ENCODE results near the genes C9orf72 and LINGO2.

DNA sequence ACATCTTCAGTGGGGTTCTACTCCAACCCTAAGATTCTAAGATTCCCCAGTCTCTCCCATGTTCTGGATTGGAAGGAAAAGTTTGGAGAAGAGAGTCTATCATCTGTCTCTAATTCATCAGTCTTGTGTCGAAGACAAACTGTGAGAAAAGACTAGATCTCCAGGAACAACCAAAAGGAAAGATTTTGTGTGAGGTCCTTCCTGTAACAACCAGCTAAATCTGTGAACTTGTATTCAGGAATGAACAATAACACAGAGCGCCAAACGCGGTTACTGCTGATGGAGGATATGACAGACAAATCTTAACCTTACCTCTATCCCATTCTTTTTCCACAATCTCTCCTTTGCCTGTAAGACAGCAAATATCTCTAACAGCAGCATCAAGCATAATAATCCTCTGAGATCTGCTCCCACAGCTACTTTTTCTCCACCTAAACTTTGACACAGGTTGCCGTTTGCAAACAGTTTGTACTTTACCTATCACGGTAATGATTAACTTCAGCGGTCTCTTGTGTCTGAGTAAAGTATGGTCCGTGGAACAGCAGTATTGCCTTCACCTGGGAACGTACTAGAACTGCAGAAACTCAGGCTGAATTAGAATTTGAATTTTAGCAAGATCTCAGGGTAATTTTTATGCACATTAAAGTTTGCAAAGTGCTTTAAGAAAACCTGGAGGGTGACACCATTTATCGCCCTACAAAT, 387.6 kb downstream of the ELAVL2 start:
- PRO-cap, 3 experiments: no peak in any of the 3 experiments
- RAMPAGE, long total RNA: no peak
- RRBS, 2 experiments: no CpG with 5 or more reads among the region's 10 CpGs

GRCh38 chr9:23621825-23622388, 204.1 kb downstream of the ELAVL2 start:
- PRO-cap, 3 experiments: no peak in any of the 3 experiments
- RAMPAGE, long total RNA: no peak
- RRBS, 2 experiments: no CpG with 5 or more reads among the region's 5 CpGs

- PRO-cap, 3 experiments: no peak in any of the 3 experiments
- RAMPAGE, long total RNA: no peak
- RRBS, 2 experiments: no CpG with 5 or more reads among the region's 4 CpGs
Observed at GRCh38 chr9:26925605-26926264, 21.3 kb downstream of the PLAA start.

DNA sequence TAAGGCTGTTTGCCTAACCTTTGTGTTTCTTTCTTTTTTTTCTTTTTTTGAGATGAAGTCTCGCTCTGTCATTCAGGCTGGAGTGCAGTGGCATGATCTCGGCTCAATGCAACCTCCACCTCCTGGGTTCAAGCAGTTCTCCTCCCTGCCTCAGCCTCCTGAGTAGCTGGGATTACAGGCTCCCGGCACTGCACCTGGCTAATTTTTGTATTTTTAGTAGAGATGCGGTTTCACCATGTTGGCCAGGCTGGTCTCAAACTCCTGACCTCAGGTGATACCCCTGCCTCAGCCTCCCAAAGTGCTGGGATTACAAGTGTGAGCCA, 298 bp upstream of the LRRC19 start:
- PRO-cap, 3 experiments: no peak in any of the 3 experiments
- RAMPAGE, long total RNA: no peak
- RRBS, 2 experiments: no CpG with 5 or more reads among the region's 4 CpGs

- PRO-cap, 3 experiments: no peak in any of the 3 experiments
- RAMPAGE, long total RNA: no peak
- RRBS, 2 experiments: no CpG with 5 or more reads among the region's 1 CpG
Observed at GRCh38 chr9:27109634-27109965, 575 bp downstream of the TEK start.

GRCh38 chr9:27112170-27112825, 3.3 kb downstream of the TEK start:
- PRO-cap, 3 experiments: peak in 1 of 3 experiments; most common plus-strand start chr9:27112525 (in 1); most common minus-strand start chr9:27112369 (in 1)
- RAMPAGE, long total RNA: no peak
- RRBS, 2 experiments: no CpG with 5 or more reads among the region's 4 CpGs

DNA sequence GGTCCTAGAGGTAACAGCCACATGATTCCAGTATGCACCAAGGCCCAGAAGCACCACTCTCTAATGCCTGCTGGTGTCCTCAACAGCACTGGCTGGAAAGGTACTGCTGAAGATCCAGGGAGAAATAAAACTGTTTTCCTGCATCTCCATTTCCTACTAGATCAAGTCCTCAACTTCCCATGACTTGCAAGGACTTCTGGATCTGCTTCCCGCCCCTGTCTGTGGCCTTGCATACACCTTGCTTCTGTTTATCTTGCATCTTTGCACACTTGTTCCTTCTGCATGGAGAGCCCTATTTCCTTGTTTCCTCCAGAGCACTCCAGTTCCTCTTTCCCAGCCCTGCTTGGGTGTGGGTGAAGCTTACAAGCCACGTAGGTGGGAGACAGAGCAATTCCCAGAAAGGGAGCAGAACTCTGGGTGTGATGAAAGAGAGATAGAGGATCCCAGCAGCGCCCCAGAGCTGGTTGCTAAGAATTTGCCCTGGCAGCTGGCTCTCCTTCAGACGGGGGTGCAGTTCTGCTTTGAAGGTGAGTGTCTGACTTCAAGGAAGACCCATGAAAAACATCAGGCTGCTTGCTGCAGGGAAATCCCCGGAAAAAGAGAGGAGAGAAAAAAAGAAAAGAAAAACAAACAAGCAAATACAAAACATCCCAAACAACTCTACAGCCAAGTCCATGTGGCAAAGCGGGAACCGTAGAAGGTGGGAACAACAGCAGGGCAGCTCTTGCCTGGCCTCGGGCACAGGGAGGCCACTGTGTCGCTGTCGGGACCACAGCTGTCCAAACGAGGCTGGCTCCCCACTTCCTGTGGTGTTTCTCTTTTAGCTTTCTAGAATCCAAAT, 41.2 kb upstream of the EQTN start:
- PRO-cap, 3 experiments: no peak in any of the 3 experiments
- RAMPAGE, long total RNA: no peak
- RRBS, 2 experiments: no CpG with 5 or more reads among the region's 11 CpGs

GRCh38 chr9:27421547-27422011, 102.5 kb upstream of the IFNK start:
- PRO-cap, 3 experiments: no peak in any of the 3 experiments
- RAMPAGE, long total RNA: no peak
- RRBS, 2 experiments: no CpG with 5 or more reads among the region's 4 CpGs

GRCh38 chr9:27566596-27567208, 6.6 kb downstream of the C9orf72 start:
- PRO-cap, 3 experiments: no peak in any of the 3 experiments
- RAMPAGE, long total RNA: no peak
- RRBS, 2 experiments: no CpG with 5 or more reads among the region's 6 CpGs

- PRO-cap, 3 experiments: peak in 3 of 3 experiments; most common plus-strand start chr9:27573555 (in 3); most common minus-strand start chr9:27573446 (in 3)
- RAMPAGE, long total RNA: no peak
- RRBS, 2 experiments: 0 to 2% methylated on average over 13 of the region's 62 CpGs
Observed at GRCh38 chr9:27573344-27574243, at the start of gene C9orf72. Gene C9orf72 (minus strand): TSS chr9:27573481.

GRCh38 chr9:27703145-27703494, 129.8 kb upstream of the C9orf72 start:
- PRO-cap, 3 experiments: no peak in any of the 3 experiments
- RAMPAGE, long total RNA: no peak
- RRBS, 2 experiments: no CpG with 5 or more reads among the region's 2 CpGs

DNA sequence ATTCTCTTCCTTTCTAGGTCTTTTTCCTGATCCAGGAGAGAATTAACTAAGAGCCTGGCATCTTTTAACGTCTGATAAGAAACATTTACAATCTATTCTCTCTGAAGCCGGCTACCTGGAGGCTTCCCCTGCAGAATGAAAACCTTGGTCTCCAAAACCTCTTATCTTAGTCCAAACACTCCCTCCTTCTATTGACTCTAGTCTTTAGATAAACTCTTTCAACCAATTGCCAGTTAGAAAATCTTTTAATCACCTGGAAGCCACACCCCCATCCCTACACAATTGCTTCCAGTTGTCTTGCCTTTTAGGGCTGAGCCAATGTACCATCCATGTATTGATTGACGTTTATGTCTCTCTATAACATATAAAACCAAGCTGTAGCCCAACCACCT, 297.1 kb downstream of the LINGO2 start:
- PRO-cap, 3 experiments: no peak in any of the 3 experiments
- RAMPAGE, long total RNA: no peak
- RRBS, 2 experiments: no CpG with 5 or more reads among the region's 3 CpGs

DNA sequence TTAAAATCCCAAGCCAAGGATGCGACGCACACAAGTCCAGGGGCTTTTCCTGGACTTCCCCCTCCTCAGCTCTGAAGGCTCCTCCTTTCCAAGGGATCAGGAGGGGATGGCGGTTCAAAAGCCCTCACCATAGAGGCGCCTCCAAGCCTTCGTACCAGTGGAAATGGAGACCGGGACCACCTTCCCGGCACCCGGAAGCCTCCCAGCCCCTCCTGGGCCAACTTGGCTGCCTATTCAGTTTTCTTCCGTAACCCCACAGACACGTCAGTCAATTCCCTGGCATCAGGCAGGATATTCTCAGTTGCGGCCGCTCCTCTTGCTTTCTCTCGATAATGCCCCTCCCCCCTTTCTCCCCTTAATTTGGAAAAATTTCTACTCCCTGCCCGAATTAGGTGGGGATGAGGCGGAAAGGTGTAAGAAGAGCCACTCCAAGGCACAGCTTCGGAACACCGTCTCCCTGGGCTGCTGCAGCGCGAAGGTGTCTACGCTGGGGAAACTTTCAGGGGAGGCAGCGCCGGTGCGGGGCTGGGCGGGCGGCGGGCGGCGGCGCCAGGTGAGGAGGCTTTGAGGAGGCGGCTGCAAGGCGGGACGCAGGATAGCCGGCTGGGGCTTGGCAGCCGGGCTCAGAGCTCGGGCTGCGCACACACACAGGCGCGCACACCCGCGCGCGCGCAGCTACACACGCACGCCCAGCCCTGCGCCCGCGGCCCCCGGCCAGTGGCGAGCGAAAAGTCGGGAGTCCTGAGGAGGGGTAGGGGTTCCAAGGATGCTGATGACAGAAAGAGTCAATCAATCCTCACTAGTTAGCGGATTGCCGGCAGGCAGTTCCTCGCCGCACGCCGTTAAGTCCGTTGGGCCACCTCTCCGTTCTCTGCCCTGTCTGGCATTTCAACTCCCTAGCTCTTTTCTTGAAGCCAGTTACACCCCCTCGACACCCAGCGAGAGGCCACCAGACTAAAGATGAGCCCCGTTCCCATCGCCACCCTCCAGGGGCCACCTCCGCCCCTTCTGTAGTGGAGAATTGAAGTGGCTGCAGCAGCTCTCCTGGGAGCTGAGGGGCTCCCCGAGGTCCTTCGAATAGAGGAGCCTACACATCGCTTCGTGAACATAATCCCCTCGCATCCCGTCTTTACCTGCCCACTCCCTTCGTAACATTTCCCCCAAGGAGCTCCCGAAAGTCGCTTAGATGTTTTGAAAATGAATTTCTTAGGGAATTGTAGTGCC, at the start of gene LINGO2:
Gene LINGO2 (minus strand): TSS at position 649 of the 1,224 bp plus-strand sequence.
- PRO-cap, 3 experiments: no peak in any of the 3 experiments
- RAMPAGE, long total RNA: no peak
- RRBS, 2 experiments: 2% methylated on average over 27 of the region's 74 CpGs

DNA sequence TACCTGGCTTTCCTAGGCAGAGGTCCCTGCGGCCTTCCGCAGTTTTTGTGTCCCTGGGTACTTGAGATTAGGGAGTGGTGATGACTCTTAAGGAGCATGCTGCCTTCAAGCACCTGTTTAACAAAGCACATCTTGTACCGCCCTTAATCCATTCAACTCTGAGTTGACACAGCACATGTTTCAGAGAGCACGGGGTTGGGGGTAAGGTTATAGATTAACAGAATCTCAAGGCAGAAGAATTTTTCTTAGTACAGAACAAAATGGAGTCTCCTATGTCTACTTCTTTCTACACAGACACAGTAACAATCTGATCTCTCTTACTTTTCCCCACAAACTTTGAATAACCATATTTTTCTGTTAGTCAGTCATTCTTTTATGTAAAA, 750.9 kb upstream of the ACO1 start:
- PRO-cap, 3 experiments: no peak in any of the 3 experiments
- RAMPAGE, long total RNA: no peak
- RRBS, 2 experiments: no CpG with 5 or more reads among the region's 4 CpGs

DNA sequence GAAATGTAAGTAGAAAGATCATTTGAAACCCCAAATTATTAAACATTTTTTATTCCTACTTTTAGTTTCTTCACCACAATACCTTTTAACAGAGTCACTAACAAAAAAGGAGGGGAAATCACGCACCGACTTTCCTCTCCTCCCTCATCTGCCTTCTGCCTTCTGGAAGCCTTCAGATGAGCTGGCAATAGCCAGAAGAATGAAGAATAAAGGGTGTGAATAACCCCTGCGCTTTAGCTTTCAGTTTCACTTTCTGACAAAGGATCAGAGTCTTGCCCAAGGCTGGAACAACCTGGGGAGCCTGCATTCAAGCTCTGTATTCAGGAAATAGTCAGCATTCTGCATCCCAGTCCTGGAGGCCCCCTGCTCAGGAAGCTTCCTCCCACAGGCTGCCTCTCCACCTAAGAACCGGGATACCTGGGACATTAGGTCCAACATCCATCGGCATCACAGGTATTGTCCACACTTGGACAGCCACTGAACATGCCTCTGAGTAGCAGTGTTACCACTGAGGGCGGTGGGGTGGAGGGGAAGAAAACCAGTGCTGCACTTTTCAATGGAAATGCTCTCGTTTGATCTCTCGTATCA, 39.9 kb upstream of the ACO1 start:
- PRO-cap, 3 experiments: no peak in any of the 3 experiments
- RAMPAGE, long total RNA: no peak
- RRBS, 2 experiments: no CpG with 5 or more reads among the region's 8 CpGs

DNA sequence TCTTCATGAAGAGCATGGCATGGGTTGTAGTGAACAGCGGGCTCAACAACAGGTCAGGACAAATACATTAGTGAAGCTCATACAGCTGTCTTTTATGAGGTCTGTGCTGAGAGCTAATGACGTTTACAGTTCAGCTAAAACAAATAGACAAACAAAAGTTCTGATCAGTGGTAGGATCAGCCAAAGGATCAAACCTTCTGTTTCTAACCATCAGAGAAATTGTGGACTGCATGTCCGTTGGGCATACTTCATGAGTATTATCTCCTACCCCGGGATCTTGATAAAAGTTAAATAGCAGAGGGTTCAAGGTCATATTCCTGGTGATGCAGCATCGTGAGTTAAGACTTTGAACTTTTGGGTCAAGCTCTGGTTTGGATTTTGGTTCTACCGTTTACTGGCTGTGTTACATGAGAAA, 37.9 kb downstream of the ACO1 start:
- PRO-cap, 3 experiments: no peak in any of the 3 experiments
- RAMPAGE, long total RNA: no peak
- RRBS, 2 experiments: no CpG with 5 or more reads among the region's 6 CpGs

DNA sequence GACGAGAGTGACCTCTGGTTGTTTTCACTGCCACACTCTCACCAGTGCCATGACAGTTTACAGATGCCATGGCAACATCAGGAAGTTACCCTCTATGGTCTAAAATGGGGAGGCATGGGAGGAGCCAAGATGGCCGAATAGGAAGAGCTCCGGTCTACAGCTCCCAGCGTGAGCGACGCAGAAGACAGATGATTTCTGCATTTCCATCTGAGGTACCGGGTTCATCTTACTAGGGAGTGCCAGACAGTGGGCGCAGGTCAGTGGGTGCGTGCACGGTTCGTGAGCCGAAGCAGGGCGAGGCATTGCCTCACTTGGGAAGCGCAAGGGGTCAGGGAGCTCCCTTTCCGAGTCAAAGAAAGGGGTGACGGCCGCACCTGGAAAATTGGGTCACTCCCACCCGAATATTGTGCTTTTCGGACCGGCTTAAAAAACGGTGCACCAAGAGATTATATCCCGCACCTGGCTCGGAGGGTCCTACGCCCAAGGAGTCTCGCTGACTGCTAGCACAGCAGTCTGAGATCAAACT, 73.0 kb upstream of the TMEM215 start:
- PRO-cap, 3 experiments: no peak in any of the 3 experiments
- RAMPAGE, long total RNA: no peak
- RRBS, 2 experiments: no CpG with 5 or more reads among the region's 25 CpGs

GRCh38 chr9:33000710-33001079, 733 bp downstream of the APTX start:
- PRO-cap, 3 experiments: no peak in any of the 3 experiments
- RAMPAGE, long total RNA: no peak
- RRBS, 2 experiments: no CpG with 5 or more reads among the region's 12 CpGs

GRCh38 chr9:33042188-33042890, 17.3 kb downstream of the DNAJA1 start:
- PRO-cap, 3 experiments: no peak in any of the 3 experiments
- RAMPAGE, long total RNA: no peak
- RRBS, 2 experiments: no CpG with 5 or more reads among the region's 8 CpGs

GRCh38 chr9:33120249-33120860, 43.9 kb upstream of the SMU1 start:
- PRO-cap, 3 experiments: no peak in any of the 3 experiments
- RAMPAGE, long total RNA: no peak
- RRBS, 2 experiments: no CpG with 5 or more reads among the region's 7 CpGs